HepG2 (cell line): Measurements from ENCODE around the gene HDDC3.

GRCh38 chr15:90886003-90886421, 1.7 kb downstream of the FES start:
- RRBS, 2 experiments: no CpG with 5 or more reads among the region's 6 CpGs
CAGE:
- cytosol, long polyA minus RNA: no peak
- cytosol, long polyA plus RNA: no peak
- long polyA plus RNA: no peak
- nucleus, long polyA minus RNA: no peak
- nucleus, long polyA plus RNA: no peak

GRCh38 chr15:90919692-90920388, 12.5 kb downstream of the HDDC3 start:
- RRBS, 2 experiments: no CpG with 5 or more reads among the region's 11 CpGs
CAGE:
- cytosol, long polyA minus RNA: no peak
- cytosol, long polyA plus RNA: no peak
- long polyA plus RNA: no peak
- nucleus, long polyA minus RNA: no peak
- nucleus, long polyA plus RNA: no peak

DNA sequence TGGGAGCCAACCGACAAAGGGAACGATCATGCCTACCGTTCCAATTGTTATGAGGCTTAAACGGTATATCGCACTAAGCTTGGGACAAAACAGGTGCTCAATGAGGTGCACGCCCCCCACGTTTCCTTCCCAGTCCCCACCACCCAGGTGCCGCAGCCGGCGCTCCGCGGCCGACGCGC, 214 bp downstream of the HDDC3 start:
- RRBS, 2 experiments: 0 to 2% methylated on average over 7 of the region's 15 CpGs
CAGE:
- cytosol, long polyA minus RNA: no peak
- cytosol, long polyA plus RNA: no peak
- long polyA plus RNA: no peak
- nucleus, long polyA minus RNA: no peak
- nucleus, long polyA plus RNA: no peak

DNA sequence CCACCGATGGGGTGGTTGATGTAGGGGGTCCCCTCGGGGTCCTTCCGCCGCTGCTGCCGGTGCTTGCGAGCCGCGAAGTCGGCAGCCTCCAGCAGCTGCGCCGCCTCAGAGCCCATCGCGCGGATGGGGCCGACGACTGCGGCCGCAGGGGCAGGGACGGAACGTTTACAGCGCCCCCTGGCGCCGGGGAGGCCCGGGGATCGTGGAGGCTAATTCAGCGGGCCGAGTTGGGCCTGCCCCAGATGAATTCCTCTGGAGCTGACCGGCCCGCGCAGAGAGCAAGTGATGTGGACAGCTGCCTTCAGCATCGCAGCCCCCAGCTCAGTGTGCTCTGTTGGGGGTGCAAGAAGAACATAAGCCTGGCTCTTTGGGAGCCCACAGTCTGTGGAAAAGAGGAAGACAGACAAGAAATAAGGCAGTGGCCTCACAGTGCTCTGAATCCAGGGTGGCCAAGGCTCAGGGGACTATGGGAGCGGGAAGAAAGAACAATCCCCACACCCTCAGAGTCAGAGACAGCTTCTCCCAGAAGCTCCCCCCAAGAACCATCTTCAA, at the start of gene HDDC3:
Gene HDDC3 (minus strand): TSS at position 125 of the 552 bp plus-strand sequence.
- RRBS, 2 experiments: under 1 to 1% methylated on average over 10 of the region's 32 CpGs
CAGE:
- cytosol, long polyA minus RNA: start-site peak on the minus strand centred at position 132 of the sequence, 17 bp wide, 75 reads
- cytosol, long polyA plus RNA: no peak
- long polyA plus RNA: start-site peak on the minus strand centred at position 118 of the sequence, 9 bp wide, 46 and 87 reads in 2 replicates
- nucleus, long polyA minus RNA: no peak
- nucleus, long polyA plus RNA: start-site peak on the minus strand centred at position 129 of the sequence, 31 bp wide, 69 and 41 reads in 2 replicates

DNA sequence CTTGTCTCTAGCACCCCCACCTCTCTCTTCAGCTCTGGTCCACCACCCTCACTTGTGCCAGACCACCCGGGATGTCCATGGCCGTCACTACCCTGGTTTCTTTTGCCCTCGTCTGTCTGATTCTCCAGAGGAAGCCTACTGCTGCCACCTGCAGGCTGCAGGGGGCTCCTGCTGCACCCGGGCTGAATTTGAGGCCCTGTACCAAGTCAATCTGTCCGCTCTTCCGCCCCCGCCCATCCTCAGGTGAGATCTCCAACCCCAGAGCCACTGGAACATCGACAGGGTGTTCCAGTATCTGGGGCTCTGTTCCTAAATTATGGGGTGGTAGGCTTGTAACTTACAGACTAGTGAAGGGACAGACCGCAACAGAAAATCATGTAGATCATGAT, 784 bp upstream of the UNC45A start:
- RRBS, 2 experiments: 0% methylated on average over 1 of the region's 9 CpGs; no CpG with 5 or more reads in 1 of the 2 experiments
CAGE:
- cytosol, long polyA minus RNA: no peak
- cytosol, long polyA plus RNA: no peak
- long polyA plus RNA: no peak
- nucleus, long polyA minus RNA: no peak
- nucleus, long polyA plus RNA: no peak

GRCh38 chr15:90974743-90975202, 19.6 kb downstream of the PRC1 start:
- RRBS, 2 experiments: no CpG with 5 or more reads among the region's 5 CpGs
CAGE:
- cytosol, long polyA minus RNA: no peak
- cytosol, long polyA plus RNA: no peak
- long polyA plus RNA: no peak
- nucleus, long polyA minus RNA: no peak
- nucleus, long polyA plus RNA: no peak

- RRBS, 2 experiments: no CpG with 5 or more reads among the region's 12 CpGs
CAGE:
- cytosol, long polyA minus RNA: no peak
- cytosol, long polyA plus RNA: no peak
- long polyA plus RNA: no peak
- nucleus, long polyA minus RNA: no peak
- nucleus, long polyA plus RNA: no peak
Measured at GRCh38 chr15:90995008-90995543, 741 bp upstream of the PRC1 start.

GRCh38 chr15:91369746-91370019, 269.6 kb downstream of the SV2B start:
- RRBS, 2 experiments: no CpG with 5 or more reads among the region's 5 CpGs
CAGE:
- cytosol, long polyA minus RNA: no peak
- cytosol, long polyA plus RNA: no peak
- long polyA plus RNA: no peak
- nucleus, long polyA minus RNA: no peak
- nucleus, long polyA plus RNA: no peak

DNA sequence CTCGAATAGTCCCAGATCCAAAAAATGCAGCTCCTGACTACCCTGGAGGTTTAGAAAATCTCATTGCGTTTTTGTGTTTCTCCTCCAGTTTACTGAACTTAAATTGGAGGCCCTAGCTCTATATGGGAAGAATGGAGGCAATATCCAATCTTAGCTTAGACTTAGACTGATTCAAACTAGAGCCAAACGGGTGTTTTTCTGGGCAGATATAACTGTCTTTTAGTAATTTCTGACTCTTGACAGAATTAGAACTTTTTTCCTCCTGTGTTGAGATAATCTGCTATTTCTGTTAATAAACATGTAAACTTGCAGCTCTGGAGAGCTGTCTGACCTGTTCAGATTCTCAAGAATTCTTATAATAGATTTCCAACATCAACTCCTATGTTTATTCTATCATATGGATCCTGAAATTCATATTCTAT, 357.2 kb upstream of the SLCO3A1 start:
- RRBS, 2 experiments: no CpG with 5 or more reads among the region's 3 CpGs
CAGE:
- cytosol, long polyA minus RNA: no peak
- cytosol, long polyA plus RNA: no peak
- long polyA plus RNA: no peak
- nucleus, long polyA minus RNA: no peak
- nucleus, long polyA plus RNA: no peak

- RRBS, 2 experiments: no CpG with 5 or more reads among the region's 13 CpGs
CAGE:
- cytosol, long polyA minus RNA: no peak
- cytosol, long polyA plus RNA: no peak
- long polyA plus RNA: no peak
- nucleus, long polyA minus RNA: no peak
- nucleus, long polyA plus RNA: no peak
Measured at GRCh38 chr15:91693801-91694915, 159.3 kb upstream of the SLCO3A1 start.

GRCh38 chr15:92012217-92012451, 158.6 kb downstream of the SLCO3A1 start:
- RRBS, 2 experiments: no CpG with 5 or more reads among the region's 3 CpGs
CAGE:
- cytosol, long polyA minus RNA: no peak
- cytosol, long polyA plus RNA: no peak
- long polyA plus RNA: no peak
- nucleus, long polyA minus RNA: no peak
- nucleus, long polyA plus RNA: no peak

DNA sequence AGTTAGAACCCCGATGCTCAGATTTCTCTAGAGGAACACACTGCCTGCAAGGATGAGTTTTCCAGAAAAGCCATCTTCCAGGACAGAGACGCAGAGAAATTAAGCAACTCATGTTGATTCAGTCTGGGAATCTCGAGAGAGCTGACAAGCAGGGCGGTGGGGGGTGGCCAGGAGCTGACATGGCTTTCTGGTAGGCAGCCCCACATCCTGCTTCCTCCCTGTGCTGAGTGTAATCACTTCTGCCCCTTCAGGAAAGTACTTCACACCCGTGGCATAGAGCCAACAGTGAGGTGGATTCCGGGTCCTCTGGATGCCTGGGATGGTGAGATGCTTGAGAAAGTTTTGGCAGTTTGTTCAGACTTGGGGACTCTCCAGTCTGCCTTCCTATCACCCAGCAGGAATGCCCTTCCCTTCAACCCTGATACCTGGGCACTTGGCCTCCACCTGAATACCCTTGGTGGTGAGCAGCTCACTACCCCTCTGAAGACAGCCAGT, 221.2 kb downstream of the SLCO3A1 start:
- RRBS, 2 experiments: no CpG with 5 or more reads among the region's 6 CpGs
CAGE:
- cytosol, long polyA minus RNA: no peak
- cytosol, long polyA plus RNA: no peak
- long polyA plus RNA: no peak
- nucleus, long polyA minus RNA: no peak
- nucleus, long polyA plus RNA: no peak

DNA sequence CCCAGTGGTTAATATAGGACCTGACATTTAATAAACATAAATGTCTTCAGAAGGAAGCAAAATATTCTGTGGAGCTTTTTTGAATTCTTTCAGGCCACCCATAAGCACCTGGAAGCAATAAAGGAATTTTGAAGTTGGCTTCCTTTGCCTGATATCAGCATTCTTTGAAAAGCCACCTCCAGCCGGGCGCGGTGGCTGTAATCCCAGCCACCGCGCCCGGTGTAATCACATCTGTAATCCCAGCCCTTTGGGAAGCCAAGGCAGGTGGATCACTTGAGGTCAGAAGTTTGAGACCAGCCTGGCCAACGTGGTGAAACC, 251.2 kb downstream of the SLCO3A1 start:
- RRBS, 2 experiments: no CpG with 5 or more reads among the region's 7 CpGs
CAGE:
- cytosol, long polyA minus RNA: no peak
- cytosol, long polyA plus RNA: no peak
- long polyA plus RNA: no peak
- nucleus, long polyA minus RNA: no peak
- nucleus, long polyA plus RNA: no peak

DNA sequence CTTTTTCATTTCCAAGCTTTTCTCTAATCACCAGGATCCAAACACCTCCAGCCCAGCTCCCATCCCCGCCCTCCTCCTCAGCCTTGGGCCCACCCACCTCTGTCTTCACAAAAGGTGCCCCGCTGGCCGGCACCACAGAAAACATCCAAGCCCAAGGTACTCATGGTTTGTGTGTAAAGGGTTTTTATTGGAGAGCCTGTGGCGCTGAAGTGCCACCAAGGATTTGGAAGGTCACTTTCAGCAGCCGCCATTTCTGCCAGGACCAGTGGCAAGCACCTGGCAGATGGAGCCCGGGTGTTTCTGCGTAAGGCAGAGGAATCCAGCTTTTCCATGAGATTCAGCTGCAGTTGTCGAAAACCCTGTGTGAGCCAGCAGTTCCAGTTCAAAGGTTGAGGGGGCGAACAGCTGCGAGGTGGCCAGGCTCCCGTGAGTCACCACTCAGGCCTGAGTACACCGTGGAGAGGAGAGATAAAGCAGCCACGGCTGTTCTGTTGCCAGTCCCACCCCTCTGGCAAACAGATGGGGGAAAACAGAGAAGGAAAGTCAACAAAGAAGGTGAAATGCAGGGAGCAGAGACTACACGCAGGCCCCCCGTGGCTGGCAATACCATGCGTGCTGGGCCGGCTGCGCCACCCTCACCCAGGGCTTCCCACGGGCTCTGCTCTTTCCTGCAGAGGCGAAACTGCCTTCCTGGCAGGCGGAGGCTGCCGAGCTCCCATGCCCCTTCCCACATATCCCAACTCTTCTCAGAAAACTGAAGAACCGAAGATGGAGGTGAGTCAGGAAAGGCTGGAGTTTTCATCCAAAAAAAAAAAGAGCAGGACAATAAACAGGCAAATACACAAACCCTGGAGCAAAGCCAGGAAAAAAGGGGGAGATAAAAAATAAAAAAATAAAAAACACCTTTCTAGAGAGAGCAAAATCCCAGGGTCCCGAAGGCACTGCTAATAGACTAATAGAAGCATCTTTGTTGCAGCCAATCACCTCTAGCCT, 38.0 kb downstream of the FAM174B start:
- RRBS, 2 experiments: no CpG with 5 or more reads among the region's 24 CpGs
CAGE:
- cytosol, long polyA minus RNA: no peak
- cytosol, long polyA plus RNA: no peak
- long polyA plus RNA: no peak
- nucleus, long polyA minus RNA: no peak
- nucleus, long polyA plus RNA: no peak

- RRBS, 2 experiments: no CpG with 5 or more reads among the region's 19 CpGs
CAGE:
- cytosol, long polyA minus RNA: no peak
- cytosol, long polyA plus RNA: no peak
- long polyA plus RNA: no peak
- nucleus, long polyA minus RNA: no peak
- nucleus, long polyA plus RNA: no peak
Measured at GRCh38 chr15:92638584-92639643, 16.7 kb downstream of the FAM174B start.

GRCh38 chr15:92795503-92795880, 104.6 kb upstream of the CHD2 start:
- RRBS, 2 experiments: no CpG with 5 or more reads among the region's 6 CpGs
CAGE:
- cytosol, long polyA minus RNA: no peak
- cytosol, long polyA plus RNA: no peak
- long polyA plus RNA: start-site peak on the plus strand at chr15:92795614-92795638, 17 and 22 reads in 2 replicates
- nucleus, long polyA minus RNA: no peak
- nucleus, long polyA plus RNA: no peak

DNA sequence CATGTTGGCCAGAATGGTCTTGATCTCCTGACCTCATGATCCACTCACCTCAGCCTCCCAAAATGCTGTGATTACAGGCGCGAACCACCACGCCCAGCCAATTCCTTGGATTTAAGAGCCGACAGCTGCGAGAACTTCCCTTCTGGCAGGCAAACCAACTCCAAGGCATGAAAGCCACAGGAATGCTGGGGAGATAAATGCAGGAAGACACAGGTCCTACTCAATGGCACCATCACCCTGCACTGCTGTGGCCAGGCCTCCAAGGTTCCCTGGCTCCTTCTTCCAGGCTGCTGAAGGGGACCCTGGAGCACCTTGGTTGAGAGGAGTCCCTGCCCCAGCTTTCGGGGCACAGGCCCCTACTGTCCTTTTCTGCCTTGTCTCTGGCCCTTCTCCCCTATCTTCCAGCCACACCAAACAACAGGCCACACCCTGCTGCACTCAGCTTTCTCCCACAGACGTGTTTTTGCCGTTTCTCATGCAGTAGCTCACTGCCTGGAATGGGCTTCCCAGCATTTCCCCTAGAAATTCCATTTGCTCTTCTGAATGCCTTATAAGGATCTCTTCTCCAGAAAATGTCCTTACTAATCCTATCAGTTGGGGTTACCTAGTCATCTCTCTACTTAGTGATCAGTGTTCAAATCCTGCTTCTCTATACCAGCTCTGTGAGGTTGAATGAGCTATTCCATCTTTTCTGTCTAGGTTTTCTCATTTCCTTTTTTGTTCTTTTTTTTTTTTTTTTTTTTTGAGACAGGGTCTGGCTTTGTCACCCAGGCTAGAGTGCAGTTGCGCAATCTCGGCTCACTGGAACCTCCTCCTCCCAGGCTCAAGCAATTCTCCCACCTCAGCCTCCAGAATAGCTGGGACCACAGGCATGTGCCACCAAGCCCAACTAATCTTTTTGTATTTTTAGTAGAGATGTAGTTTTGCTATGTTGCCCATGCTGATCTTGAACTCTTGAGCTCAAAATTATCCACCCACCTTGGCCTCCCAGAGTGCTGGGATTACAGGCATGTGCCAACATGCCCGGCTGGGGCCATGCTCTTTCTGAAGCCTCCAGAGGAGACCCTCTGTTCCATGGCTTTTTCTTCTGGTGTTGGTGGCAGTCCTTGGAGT, 98.4 kb upstream of the CHD2 start:
- RRBS, 2 experiments: no CpG with 5 or more reads among the region's 11 CpGs
CAGE:
- cytosol, long polyA minus RNA: no peak
- cytosol, long polyA plus RNA: no peak
- long polyA plus RNA: no peak
- nucleus, long polyA minus RNA: no peak
- nucleus, long polyA plus RNA: no peak

- RRBS, 2 experiments: no CpG with 5 or more reads among the region's 4 CpGs
CAGE:
- cytosol, long polyA minus RNA: no peak
- cytosol, long polyA plus RNA: no peak
- long polyA plus RNA: no peak
- nucleus, long polyA minus RNA: no peak
- nucleus, long polyA plus RNA: no peak
Measured at GRCh38 chr15:92811525-92811861, 88.6 kb upstream of the CHD2 start.

DNA sequence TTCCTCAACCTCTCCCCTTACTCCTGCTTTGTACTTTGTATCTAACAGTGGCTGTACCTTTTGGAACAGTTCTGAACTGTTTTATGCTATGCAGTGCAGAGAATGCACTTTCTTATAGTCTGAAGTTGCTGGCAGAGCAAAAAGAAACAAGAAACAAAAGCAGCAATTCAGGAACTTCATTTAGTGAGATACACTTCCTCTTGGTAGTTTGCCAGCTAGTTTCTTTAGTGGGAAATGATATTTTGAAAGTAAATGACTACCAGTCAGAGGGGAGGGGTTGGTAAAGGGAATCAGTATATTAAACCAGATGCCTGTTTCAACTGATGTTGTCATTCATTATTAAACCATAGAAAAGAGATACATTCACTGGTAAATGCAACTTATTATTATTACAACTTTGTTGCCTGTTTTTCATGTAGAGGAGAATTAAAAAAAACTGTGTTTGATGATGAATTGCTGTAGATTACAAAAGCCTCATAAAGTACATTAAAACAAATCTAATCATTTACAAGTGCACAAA, 54.9 kb upstream of the CHD2 start:
CAGE:
- cytosol, long polyA minus RNA: no peak
- cytosol, long polyA plus RNA: no peak
- long polyA plus RNA: no peak
- nucleus, long polyA minus RNA: no peak
- nucleus, long polyA plus RNA: no peak

DNA sequence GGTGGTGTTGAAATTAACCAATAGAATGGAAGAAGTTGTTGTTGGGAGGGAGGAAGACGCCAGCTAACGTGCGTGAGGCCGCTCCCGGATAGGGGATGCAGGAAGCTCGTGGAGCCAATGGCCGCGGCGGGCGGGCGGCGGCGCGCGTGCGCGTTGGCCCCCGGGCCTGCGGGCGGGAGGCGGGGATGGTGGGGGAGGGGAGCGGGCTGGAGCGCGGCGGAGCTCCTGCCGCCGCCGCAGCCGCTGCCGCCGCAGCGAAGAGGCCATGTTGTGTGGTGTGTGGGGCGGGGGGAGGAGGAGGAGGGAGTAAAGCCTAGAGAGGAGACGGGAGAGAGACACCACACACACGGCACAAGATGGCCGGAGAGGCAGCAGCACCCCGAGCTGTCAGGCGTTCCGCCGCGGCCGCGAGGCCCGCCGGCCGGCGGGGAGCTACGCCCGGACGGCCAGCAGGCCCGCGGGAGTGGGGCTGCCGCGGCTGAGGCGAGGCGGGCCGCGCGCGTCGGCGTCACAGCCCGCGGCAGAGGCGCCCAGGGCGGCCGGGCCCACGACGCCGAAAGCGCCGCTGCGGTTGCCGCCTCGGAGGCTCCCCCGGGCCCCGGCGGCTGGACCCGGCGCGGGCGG, 17.5 kb upstream of the CHD2 start:
- RRBS, 2 experiments: under 1 to 1% methylated on average over 37 to 42 of the region's 82 CpGs
CAGE:
- cytosol, long polyA minus RNA: no peak
- cytosol, long polyA plus RNA: start-site peak on the plus strand centred at position 270 of the sequence, 165 bp wide, 192 and 99 reads in 2 replicates
- long polyA plus RNA: start-site peak on the plus strand centred at position 342 of the sequence, 24 bp wide, 342 and 246 reads in 2 replicates
- nucleus, long polyA minus RNA: no peak
- nucleus, long polyA plus RNA: start-site peak on the plus strand centred at position 295 of the sequence, 116 bp wide, 589 and 311 reads in 2 replicates